ENCODE measurements around a stretch of chr18.

- RRBS: no CpG with 5 or more reads among the region's 9 CpGs
These were observed 186.8 kb downstream of the NEDD4L start for GRCh38 chr18:58230603-58231371.

DNA sequence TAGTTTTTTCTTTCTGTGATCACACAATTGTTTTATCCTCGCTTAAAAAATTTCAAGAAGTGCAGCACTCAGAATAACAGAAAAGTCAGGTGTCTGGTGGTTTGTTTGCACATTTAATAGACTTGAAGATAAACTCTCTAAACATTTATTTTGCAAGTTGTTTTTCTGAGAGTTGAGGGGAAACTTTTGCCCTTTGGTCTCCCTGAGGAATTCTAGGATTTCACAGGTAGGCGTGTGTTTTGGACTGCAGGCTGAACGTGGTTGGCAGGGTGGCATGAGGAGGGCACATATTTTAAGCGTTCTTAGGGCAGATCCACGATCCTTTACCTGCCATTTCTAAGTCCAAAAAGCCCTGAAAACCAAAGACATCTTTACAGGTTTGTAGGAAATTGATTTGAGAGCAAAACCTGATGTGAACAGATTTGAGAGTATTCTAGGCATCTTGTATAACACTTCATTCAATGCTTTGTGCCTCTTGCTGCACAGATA is 188.7 kb downstream of the NEDD4L start:
- RRBS: no CpG with 5 or more reads among the region's 5 CpGs

DNA sequence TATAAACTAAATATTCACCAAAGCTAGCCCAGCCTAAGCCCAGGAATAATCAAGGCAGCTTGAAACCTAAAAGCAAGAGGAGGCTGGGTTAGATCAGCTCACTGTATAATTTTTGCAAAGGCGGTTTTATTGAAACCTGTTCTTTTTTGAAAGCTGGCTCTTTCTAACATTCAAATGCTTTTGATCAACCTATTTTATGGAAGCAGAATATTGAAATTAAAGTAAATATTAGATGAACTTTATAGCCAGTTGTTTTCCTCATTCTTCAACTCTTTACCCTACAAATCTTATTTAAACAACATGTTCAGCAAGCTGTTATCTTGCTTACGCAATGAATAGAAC is 241.5 kb downstream of the NEDD4L start:
- RRBS: no CpG with 5 or more reads among the region's 2 CpGs

- RRBS: no CpG with 5 or more reads among the region's 13 CpGs
These were observed 270.2 kb downstream of the NEDD4L start for GRCh38 chr18:58314060-58314749.

DNA sequence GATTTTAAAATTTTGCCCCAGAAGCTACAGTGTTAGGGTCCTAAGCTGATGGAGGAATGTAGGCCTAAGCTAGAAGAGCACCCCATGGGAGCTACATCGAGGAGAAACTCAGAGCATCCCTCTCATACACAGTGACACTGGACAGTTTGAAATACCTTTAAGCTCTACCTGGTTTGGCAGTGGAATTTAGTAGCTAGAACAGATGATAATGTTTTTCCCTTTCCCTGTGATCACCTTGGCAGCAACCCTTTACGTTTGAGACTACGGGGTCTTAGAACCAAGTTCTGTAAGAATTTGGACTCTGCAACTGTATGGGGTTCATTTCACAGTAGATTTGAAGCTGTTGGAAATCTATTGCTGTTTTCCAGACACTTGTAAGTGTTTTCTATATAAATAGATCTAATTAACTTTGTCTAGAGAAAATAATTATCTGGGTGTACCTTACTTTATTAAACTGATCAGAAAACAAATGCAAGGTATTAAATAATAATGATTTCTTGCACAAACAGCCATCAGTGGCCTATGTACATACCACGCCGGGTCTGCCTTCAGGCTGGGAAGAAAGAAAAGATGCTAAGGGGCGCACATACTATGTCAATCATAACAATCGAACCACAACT is 288.3 kb downstream of the ALPK2 start:
- RRBS: no CpG with 5 or more reads among the region's 7 CpGs

DNA sequence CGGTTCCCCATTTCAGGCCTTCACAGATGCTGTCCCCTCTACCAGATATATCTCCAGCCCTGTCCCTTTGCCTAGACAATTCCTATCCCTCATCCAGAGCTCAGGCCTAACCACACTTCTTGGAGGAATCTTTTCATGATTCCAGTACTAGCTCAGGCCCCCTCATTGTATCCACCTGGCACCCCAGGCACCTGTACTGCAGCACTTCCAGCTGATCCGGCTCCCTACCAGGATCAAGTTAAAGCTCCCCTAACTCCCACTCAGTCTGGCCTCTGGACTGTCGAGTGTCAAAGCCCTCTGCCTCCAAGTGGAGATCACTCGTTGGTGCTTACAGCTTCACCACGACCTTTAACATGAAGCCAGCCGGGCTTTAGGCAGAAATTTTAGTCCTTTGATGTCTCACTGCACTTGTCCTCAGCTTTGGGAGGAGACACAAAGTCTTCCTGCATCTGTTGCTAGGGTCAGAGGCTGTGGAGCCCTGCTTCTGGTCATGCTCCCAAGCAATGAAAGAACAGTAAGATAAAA is 197.7 kb downstream of the ALPK2 start:
- RRBS: no CpG with 5 or more reads among the region's 6 CpGs

GRCh38 chr18:58525887-58526687 is 102.8 kb downstream of the ALPK2 start:
- RRBS: no CpG with 5 or more reads among the region's 5 CpGs

DNA sequence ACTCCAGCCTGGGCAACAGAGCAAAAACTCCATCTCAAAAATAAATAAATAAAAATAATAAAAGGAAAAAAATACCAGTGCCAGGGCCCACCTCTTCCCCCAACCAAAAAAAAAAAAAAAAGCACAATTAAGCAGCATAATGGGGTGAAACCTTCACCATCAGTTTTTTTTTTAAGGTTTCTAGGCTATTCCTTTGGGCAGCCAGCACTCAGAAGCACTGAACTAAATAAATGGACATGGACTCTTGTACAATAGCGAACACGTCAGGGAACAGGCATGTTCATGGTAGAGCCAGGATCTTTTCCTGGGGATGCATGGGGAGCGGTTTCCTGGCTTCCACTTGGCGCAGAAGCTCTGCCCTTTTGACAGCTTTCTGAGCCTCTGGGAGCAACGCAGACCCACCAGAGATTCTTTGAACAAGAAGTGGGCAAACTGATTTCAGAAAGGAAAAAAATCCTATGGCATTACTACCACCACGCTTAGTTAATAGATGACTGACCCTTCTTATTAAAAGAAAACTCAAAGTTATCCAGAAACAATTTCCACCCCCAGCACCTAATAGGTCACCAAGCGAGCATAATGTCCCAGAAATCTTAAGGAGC is 34.9 kb downstream of the ALPK2 start:
- RRBS: no CpG with 5 or more reads among the region's 7 CpGs

DNA sequence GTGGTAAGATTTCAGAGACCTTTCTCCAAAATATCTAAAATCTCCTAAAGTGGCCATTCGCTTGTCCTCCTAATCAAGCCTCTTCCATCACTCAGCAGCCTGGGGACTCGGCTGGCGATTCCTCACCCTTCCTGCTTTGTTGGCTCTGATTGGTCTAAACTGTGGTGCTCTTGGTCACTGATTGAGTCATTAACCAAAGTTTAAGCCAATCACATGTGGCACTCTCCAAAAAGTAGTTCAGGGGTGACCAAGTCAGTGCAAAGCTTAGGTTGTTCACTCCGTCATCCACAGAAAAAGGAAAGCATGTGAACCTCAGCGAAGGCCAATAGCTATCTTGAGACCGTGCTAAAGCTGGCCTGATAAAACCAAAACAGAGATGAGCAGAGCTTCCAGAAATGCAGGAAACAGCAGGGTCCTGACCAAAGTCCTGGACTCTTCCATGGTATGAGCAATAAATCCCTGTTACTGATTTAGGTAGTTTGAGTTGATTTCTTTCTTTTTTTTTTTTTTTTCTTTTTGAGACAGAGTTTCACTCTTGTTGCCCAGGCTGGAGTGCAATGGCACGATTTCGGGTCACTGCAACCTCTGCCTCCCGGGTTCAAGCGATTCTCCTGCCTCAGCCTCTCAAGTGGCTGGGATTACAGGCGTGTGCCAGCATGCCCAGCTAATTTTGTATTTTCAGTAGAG is 4.8 kb downstream of the ALPK2 start:
- RRBS: no CpG with 5 or more reads among the region's 11 CpGs

GRCh38 chr18:58674287-58674877 is 3.1 kb downstream of the MALT1 start:
- RRBS: no CpG with 5 or more reads among the region's 5 CpGs

GRCh38 chr18:58807740-58808175 is 56.9 kb upstream of the ZNF532 start:
- RRBS: no CpG with 5 or more reads among the region's 10 CpGs

DNA sequence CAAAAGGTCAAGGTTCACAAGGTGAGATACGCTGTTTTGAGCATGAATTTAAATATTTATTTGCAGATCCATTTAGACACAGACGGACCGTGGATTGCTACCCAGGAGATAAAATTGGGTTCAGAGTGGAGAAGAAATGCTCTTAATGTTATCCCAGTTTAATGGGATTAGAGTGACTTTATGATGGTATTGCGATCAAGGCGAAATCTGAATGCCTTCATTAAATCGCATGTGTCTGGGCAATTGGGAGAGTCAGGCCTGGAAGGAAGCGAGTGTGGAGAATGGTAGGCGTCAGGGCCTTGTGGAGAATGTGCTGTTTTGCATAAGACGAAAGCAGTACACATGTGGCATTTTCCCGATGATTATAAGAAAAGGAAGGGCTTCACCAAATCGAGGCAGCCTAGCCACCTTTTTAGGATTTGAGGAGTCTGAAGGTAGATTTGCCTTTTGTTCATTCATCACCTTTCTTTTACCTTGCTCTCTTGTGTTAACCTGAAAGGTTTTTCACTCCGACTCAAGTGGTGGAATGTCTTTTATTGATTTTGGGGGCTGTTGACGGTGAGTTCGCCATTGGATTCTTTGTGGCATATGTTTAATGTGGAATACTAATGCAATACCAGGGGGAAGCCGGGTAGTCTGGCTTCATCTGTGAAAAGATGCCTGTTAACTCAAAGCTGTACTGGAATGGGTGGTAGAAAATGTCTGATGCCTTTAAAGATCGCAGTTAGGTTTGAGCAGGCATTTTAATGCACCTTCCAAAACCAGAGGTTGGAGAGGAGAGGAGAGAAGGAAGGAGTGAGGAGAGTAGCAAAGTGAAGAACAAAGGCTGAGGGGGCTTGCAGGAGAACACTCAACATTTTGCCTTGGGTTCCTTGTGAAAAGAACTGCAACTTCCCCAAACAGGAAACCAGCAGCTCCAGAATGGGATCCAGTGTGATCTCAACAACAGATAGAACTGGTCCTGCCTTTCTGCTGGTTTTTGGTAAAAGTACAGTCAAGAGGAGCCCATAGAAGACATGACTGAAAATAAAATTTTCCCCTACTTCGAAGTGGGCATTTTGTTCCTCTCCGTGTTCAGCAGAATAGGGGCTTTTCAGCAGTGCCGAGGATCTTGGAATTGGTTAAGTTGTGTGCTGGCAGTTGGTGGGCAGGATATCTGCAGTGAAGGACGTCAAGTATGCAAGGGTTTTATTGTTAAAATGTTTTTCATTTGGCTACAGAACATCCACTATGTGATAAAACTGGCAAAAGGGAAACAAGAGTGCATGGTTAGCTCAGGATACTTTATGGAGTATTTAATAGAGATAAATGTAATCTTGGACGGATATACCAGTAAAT is 1.4 kb downstream of the ZNF532 start:
- RRBS: no CpG with 5 or more reads among the region's 21 CpGs

DNA sequence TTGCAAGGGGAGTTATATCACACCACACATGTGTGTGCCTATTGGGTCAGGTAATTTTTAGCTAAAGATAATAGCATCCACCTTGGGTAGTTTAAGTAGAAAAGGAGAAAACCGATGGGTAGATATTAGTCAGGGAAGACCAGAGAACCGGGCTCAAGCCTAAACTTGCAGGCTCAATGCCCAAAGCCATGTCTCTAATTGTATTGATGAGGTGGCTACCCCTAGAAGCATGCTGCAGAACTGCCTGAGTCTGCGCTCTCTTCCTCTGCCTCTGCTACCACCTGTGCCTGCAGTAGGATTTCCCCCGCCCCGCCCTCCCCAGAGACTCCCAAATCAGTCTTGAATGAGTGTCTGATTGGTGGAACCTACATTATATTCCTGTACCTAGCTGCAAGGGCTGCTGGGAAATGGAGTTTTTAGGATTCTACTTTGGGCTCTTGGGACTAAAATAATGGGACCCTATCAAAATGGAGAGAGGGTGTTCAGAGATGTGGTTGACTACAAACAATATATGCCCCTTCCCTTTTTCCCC is 12.3 kb downstream of the GRP start:
- RRBS: no CpG with 5 or more reads among the region's 5 CpGs

DNA sequence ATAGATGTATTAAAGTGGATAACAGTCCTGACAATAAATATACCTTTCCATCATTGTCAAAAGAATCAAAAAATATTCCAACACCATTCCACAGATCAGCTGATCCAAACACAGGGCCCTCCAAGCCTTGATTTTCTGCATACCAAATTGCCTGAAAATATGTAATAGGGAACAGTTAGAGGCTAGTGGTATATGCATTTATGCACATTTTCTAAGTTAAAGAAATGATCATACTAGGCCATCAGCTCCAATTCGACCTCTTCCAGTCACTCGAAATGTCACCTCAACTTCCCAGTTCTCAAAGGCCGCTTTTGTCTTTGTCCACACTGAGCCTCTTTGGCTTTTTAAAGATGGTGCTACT is 3.8 kb downstream of the LMAN1 start:
- RRBS: no CpG with 5 or more reads among the region's 3 CpGs

DNA sequence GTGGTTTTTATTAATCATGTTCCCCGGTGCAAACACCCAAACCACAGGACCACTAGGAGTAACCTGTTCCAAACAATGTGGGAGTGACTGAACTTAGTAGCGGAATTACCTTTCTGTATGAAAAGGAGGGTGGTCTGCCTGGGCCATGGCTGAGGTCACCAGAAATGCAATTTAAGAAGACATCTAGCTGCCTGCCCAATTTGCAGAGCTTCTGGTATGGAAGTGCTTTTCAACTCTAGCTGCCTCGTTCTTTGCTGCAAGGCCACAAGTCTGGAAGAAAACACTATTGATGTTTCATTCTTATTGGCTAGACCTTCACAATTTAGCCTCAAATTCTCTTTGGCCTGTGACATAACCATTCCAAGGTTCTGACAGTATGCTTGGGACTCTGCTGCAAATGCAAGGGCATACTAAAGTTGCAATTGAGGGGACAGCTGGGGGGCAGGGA is 73.3 kb downstream of the CCBE1 start:
- RRBS: no CpG with 5 or more reads among the region's 3 CpGs

- RRBS: 2% methylated on average over 17 of the region's 54 CpGs
These were observed 476 bp downstream of the PMAIP1 start for GRCh38 chr18:59900111-59900832.

DNA sequence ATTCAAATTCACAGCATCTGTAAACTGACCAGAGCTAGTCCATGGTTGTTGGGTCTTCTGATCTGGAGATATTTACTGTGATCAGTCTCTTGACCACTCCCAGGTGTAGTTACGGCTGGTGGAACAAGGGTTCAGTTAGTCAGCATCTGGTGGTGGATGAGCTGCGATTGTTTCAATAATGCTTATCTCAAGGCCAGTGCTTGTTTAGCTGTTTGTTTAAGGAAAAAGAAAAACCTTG is 80.5 kb downstream of the PMAIP1 start:
- RRBS: no CpG with 5 or more reads among the region's 2 CpGs

GRCh38 chr18:61831020-61831562 is 61.7 kb downstream of the RNF152 start:
- RRBS: no CpG with 5 or more reads among the region's 6 CpGs

- RRBS: 3% methylated on average over 52 of the region's 109 CpGs
These were observed 1.5 kb upstream of the RNF152 start for GRCh38 chr18:61893948-61895015.

GRCh38 chr18:61898546-61899439 is 6.0 kb upstream of the RNF152 start:
- RRBS: no CpG with 5 or more reads among the region's 10 CpGs

All from epithelial cell of esophagus (primary cell).